AG09309 (cell line): ENCODE data around the gene RTN4IP1.

- RRBS, result no CpG with 5 or more reads among the region's 2 CpGs
These were observed 188.1 kb upstream of the PREP start for GRCh38 chr6:105590895-105591510.

GRCh38 chr6:105757768-105758053 lies 328.4 kb upstream of the PRDM1 start:
- RRBS, result no CpG with 5 or more reads among the region's 3 CpGs

- RRBS, result no CpG with 5 or more reads among the region's 4 CpGs
These were observed 299.6 kb upstream of the PRDM1 start for GRCh38 chr6:105786579-105786942.

- RRBS, result no CpG with 5 or more reads among the region's 4 CpGs
These were observed 43.5 kb downstream of the PRDM1 start for GRCh38 chr6:106129518-106130066.

DNA sequence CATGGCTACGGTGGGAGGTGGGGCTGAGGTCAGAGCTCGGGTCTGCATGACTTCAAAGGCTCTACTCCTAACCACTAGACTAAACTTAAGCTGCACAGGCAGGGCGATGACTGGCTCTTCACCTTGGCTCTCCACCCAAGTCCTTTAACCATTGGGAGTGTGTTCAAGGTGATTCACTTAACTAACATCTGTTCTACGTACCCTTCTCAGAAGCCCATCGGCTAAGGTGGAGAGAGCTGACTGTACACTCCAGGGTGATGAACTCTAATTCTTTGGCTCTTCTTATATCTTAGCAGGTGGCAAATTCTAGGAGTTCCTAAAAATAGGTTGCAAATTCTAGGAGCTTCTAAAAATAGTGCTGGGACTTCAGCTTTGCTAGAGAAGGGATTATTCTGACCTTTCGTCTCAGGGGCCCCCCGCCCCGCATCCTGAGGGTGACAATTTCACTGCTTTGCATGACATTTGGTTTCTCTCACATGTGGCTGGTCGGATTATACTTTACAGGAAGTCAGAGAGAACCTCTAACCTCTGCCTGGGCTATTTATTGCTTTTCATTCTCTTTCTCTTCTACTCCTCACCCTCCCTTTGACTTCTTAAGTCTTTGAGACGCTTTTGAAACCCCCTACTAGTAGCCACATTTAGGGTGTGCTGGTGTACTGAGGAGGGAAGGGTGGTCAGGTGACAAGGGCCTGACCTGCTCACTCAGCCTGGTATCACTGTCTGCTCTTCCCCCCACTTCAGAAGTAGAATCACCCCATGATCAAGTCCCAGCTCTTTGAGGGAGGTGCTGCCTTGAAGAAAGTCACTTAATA lies 55.5 kb downstream of the PRDM1 start:
- RRBS, result no CpG with 5 or more reads among the region's 10 CpGs

GRCh38 chr6:106447794-106448531 lies 87.4 kb downstream of the CRYBG1 start:
- RRBS, result no CpG with 5 or more reads among the region's 8 CpGs

- RRBS, result no CpG with 5 or more reads among the region's 2 CpGs
These were observed 94.1 kb downstream of the CRYBG1 start for GRCh38 chr6:106454603-106454946.

DNA sequence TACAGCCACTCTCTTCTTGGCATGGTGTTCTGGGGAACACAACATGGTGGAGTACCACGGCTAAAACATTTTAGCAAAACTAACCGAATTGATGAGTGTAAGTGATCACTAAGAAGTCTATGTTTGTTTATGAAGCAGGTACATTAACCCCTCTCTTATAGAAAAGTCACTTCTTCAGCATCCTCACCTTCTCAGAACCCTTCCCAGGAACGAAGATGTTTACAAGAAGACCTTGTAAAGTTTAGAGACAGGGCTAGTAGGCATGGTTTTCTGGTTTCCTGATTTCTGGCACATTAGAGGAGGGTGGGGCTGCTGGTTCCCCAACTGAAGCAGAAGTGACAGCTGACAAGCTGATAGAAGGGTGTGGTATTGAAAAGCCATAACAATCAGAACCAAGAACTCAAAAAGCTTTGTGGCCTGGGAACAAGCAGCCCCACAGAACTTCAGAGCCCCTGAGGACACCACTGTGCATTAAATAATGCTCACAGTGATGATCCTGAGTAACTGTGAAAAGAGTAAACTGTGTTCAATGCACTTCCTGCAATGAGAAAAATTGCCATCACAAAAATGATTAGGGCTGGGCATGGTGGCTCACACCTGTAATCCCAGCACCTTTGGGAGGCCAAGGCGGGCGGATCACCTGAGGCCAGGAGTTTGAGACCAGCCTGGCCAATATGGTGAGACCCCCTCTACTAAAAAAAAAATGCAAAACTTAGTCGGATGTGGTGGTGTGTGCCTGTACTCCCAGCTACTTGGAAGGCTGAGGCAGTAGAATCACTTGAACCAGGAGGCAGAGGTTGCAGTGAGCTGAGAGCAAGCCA lies 91.1 kb downstream of the RTN4IP1 start:
- RRBS, result no CpG with 5 or more reads among the region's 6 CpGs

DNA sequence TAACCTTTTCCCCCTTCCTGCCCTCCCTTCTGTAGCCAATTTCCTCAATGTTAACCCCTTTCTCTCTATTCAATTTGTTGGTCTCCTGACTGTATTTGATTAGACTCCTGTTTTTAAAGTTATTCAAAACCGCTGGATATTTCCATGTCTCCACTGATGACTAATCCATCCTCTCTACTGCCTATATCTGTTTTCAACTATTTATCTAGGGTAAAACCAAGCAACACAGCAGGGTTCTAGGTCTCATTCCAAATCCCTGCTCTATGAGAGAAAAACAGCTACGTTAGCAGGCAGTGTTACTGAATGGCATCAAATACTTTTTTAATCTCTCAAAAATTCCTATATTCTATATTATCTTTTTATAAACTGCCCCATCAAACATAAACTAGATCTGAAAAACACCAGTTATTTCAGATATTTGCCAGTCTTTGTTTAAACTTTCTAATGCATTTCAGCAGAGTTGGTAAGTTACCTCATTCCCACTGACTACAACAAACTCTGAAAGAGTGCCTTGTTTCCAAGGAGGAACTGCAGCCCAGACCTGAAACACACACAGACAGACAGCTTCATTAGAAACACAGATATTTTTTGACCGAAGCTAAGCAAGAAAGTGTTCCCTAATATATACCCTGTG lies 8.2 kb downstream of the RTN4IP1 start:
- RRBS, result no CpG with 5 or more reads among the region's 3 CpGs

GRCh38 chr6:106628908-106630121 lies at the start of gene RTN4IP1:
Gene RTN4IP1, minus strand, starts transcription at chr6:106629498.
- RRBS, result 2% methylated on average over 7 of the region's 61 CpGs

- RRBS, result no CpG with 5 or more reads among the region's 2 CpGs
These were observed 135.2 kb downstream of the QRSL1 start for GRCh38 chr6:106764394-106765122.

- RRBS, result no CpG with 5 or more reads among the region's 9 CpGs
These were observed 152.7 kb downstream of the QRSL1 start for GRCh38 chr6:106781915-106782568.

DNA sequence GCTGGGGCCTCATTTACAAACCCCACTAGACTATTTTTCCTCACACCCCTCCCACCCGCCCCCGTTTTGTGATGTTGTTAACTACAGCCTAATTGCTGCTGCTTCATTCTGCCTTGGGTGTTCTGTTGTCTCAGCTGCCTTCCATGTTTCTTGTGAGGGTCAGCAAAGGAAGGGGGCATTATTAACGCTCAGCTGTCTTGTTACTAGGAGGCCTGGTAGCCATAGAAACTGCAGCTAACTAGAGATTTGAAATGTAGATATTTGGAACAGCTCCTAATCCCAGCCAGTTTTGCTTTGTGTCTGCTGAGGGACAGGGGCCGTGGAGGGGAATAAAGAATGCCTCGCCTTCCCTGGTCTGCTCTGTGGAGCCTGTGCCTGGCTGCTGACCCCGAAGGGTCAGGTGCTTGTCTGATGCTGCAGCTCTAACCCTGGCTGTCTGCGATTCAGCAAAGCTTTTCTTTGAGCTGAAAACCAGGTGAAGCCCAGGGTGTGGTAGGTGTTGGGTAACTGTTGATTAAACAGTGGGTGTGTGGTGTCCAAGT lies 18.4 kb downstream of the MTRES1 start:
- RRBS, result no CpG with 5 or more reads among the region's 7 CpGs

GRCh38 chr6:107129164-107129915 lies 14.0 kb upstream of the BEND3 start:
- RRBS, result no CpG with 5 or more reads among the region's 12 CpGs

- RRBS, result 3% methylated on average over 14 of the region's 48 CpGs
These were observed 431 bp upstream of the PDSS2 start for GRCh38 chr6:107459636-107460354.

GRCh38 chr6:107659626-107660146 lies 164.4 kb downstream of the SCML4 start:
- RRBS, result no CpG with 5 or more reads among the region's 16 CpGs

DNA sequence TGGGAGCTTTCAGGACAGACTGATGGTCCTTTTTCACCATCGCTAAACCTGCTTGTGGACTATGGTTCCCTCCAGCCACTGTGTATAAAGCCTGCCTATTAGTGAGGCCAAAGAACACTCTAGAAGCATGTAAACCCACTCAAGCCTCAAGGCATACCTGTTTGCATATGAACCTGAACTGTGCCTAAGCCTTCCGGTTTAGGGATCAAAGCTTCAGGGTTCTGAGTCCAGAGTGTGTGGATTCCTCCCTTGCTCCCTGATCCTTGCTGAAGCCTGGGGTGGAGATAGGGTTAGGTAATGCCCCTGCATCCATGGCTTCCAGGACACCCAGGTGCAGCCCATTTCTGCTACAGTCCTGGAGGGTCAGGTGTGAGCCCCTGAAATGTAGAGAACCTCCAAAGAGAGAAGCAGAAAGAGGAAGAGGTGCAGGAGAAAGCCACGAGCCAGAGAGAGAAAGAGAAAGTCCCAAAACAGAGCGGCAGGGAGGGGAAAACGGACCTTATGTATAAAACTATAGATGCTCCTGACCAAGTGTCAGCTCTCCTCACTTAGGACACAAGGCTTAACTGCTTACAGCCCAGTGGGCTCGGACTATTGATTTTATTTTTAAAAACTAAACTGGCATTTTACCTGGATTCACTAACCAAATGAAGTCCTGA lies 93.3 kb downstream of the SCML4 start:
- RRBS, result no CpG with 5 or more reads among the region's 6 CpGs

DNA sequence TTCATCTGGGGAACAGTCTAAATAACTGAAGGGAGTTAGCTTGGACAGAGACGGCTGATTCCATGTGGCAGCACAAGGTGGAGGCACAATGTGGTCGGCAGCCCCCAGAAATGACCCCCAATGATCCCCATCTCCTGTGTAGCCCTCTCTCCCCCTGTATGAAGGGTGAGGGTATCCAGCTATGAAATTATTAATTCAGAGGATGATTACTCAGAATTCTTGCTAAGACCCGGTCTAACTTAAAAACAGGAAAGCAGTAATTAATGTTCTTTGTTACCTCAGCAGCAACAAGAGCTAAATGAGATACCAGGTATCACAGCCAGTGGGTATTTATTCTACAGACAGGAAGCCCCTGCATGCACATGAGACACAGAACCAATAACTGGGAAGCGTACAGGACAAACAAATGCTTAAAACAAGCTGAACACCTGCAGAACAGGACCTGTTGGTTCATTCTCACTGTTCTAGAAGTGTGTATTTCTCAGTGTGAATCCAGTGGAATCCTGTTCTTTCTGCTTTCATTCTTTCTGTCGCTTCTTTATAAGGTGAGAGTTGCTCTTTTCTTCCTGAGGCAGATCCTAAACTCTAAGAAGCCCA lies 31.0 kb downstream of the SCML4 start:
- RRBS, result no CpG with 5 or more reads among the region's 5 CpGs

DNA sequence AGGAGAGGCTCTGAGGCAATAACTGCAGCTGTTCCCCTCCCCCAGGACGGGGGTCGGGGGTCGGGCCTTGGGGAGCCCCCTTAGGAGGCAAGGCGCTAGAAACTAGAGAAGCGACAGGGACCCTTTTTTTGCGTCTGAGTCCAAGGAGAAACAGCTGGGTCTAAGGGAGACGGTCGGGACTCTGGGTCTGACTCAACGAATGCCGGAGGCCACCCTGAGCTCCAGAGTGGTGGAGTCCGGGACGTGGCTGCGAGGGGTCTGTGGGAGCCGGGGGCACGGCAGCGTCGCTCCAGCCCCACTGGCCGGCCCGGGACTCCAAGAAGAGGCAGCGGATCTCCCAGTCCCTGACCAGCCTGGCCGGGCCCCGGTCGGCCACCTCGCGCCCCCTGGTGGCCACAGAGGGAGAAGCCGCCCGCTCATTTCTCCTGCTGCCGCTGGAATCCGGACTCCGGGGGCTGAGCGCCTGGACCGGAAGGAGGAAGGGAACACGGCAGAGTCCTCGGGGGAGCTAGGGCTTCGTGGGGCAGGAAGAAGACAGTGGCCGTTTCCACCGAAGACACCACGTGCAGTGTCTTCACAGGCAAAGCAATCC lies 24.0 kb upstream of the SCML4 start:
- RRBS, result 3% methylated on average over 15 of the region's 38 CpGs

GRCh38 chr6:107860523-107860950 lies 36.4 kb upstream of the SCML4 start:
- RRBS, result no CpG with 5 or more reads among the region's 14 CpGs